Bronchus (tissue), 1 donor: ENCODE measurements around the genes ZFHX2, THTPA and TGM1.

DNA sequence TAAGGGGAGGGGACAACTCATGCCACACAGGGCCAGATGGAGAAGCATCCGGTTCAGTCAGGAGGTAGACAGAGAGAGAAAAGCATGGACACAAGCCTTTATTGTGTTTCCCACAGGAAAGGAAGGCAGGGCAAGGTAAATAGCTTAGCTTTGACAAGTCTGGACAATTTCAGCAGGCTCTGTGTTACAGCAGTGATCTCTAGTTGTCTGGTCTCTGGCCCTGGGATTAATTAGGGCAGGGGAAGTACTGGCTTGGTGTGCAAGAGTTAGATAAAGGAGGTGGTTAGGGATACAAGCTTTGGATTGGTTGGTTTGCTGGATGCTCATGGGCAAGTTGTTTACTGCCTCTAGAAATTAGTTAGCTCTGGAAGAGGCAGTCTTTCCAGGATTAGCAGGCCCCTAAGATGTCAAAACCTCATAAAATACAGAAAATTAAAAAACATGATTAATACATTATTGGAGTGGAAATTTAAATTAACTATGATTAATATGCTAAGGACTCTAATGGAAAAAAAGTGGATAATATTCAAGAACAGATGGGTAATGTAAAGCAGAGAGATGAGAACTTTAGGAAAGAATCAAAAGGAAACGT lies 15.0 kb upstream of the NGDN start:
- PRO-cap = no peak

- PRO-cap = bidirectional peak, plus-strand start at chr14:23551873, minus-strand start at chr14:23551683
Measured at GRCh38 chr14:23550963-23552010, at the start of gene ZFHX2. Gene ZFHX2, minus strand, starts transcription at chr14:23551765.

DNA sequence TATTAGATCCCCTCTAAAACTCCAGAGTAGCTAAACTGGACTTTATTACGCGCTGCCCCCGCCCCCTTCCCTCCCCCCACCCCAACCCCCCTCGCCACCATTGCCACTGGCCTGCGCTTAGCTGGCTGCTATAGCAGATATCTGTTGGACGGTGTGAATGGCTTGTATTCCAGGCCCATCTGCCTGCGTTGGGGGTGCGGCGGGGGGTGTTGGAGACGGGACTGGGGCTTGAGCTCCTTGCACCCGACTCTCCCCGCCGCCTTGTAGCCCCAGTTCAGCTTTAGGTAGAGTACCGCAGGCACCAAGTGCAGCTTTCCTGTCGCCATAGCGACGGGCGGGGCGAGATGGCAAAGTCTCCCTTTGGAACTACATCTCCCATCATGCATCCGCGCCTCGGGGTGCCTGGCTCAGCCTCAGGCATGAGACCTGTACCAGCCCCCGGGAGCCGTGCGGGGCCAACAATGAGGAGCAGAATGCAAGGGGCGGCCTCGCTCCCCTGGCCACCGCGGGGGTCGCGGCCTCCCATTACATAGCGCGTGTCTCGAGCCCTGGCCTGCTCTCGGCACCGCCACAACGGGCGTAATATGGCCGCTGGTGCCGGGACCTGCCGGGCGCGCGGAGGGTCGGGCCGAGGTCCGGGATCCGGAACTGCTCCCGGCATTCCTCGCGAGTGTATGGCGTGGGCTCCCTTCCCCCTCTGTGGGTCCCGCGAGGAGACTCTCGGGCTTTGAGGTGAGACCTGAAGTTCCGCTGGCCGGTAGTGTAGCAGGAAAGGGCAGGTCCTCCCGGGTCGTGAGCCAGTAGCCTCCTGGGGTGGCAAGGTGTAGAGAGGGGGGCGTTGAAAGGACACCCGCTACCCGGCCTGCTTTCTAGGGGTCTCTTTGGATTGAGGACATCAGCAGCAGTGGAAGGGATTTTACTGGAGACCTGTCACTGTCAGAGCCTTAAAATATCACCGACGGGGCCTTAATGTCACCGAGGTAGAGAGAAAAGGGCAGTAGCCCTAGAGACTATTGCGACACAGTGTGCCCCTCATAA lies at the start of gene THTPA:
TSS of gene THTPA (plus strand) at position 660 of the 1,038 bp plus-strand sequence.
- PRO-cap = bidirectional peak, plus-strand start at position 760 of the sequence, minus-strand start at position 650 of the sequence

DNA sequence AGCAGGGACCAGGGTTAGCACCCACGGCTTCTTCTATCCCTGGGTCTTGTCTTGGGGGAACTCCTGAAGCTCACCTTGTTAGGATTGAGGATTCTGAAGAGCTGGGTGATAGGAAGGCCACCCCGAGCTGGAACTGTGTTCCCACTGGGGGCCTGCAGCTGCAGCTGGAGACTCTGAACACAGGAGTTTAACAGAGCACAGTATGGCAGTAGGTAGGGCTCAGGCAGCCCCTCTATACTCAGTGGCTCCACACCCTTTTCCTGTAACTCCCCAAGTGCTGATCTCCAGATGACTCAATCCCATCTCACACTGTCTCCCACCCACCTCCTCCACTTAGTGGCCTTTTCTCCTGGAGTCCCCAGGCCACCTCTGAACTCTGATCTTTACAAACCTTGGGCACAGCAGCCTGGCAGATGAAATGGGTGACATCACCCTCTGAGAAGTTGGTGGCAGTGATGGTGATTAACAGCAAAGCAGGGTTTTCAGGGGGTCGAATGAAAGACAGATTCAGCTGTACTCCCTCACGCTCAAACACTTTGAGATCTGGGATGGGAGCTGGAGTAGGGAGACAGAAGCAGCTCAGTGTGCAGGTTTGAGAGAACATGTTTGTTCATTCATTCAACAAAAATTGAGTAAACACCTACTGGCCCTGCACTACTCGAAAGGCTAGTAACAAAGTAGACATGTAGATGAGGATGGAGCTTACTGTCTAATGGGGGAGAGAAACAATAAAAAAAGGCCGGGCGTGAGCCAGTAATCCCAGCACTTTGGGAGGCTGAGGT lies 4.0 kb downstream of the THTPA start:
- PRO-cap = no peak

DNA sequence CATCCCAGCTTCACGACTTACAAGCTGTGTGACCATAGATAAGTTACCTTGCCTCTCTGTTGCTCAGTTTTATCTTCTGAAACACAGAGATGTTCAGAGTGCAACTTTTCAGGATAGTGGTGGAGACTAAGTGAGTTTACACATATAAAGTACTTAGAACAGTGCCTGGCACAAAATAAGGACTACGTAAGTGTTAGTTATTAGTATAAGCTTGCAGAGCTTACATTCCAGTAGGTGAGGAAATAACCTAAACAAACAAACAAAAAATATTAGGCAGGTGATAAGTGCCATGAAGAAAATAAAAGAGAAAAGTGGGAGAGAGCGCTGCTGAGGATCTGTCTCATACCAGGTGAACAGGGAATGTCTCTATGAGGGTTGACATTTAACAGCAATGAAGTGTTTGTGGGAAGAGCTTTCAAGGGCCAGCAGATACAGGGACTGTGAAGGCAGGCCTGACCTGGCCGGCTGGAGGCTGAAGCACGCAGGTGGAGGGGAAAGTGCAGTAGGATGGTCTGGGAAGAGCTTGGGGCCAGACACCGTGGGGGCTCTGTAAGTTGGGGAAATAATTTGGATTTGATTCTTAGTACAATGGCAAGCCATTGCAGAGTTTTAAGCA lies 24.0 kb upstream of the DHRS2 start:
- PRO-cap = bidirectional peak, plus-strand start at position 484 of the sequence, minus-strand start at position 355 of the sequence

- PRO-cap = no peak
Measured at GRCh38 chr14:23641904-23642319, 5.7 kb downstream of the DHRS2 start.

GRCh38 chr14:23931762-23932134 lies 21.8 kb upstream of the DHRS4 start:
- PRO-cap = no peak

DNA sequence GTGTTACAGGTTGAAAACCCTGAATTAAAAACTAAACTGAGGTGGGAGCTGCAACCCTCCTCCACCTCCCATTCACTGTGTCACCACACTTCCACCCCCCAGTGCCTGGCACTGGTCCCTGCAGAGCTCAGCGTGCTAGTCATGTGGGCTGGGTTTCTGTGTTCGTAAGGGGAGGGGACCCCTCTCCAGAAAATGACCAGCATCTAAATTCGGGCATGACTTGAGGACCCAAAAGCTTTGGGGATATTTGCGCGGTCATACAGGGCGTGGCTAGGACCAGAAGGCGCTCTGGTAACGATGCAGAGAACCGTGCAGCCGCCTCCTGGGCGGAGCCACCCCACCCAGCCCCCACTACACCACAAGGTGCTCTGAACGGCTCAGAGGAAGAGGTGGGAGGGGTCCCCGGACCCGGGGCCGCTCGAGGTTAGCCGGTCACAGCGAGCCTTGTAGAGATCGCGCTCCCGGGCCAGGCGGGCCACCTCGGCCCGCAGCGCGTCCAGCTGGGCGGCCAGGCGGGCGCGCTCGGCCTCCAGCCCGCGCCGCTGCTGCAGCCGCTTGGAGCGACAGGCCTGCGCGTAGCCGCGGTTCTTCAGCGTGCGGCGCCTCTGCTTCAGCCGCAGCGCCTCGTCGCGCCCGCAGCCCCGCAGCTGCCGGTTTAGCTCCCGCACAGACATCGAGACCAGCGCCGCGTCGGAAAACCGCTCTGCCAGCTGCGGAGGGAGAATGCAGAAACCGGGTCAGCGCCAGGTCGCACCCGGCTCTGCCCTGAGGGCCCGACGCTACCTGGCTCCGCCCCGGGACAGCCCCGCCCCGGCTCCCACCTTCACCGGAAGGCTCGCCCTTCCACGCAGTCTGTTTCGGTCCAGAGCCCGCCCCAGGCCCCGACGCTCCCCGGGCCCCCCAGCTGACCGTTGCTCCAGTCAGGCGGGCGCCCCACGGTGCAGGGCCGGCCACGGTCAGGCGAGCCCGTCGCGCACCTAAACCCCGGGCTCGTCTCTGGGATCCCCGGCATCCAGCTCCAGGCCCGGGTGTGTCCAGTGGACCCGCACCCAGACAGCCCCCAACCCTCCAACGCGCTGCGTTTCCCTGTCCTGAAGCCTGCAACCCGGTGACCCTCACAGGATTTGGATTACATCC lies 9.9 kb downstream of the CPNE6 start:
- PRO-cap = unidirectional peak, plus-strand start at position 335 of the sequence; unidirectional peak, plus-strand start at position 380 of the sequence; unidirectional peak, plus-strand start at position 449 of the sequence; bidirectional peak, plus-strand start at position 850 of the sequence, minus-strand start at position 762 of the sequence

GRCh38 chr14:24113642-24113819 lies 1.0 kb upstream of the DCAF11 start:
- PRO-cap = no peak

DNA sequence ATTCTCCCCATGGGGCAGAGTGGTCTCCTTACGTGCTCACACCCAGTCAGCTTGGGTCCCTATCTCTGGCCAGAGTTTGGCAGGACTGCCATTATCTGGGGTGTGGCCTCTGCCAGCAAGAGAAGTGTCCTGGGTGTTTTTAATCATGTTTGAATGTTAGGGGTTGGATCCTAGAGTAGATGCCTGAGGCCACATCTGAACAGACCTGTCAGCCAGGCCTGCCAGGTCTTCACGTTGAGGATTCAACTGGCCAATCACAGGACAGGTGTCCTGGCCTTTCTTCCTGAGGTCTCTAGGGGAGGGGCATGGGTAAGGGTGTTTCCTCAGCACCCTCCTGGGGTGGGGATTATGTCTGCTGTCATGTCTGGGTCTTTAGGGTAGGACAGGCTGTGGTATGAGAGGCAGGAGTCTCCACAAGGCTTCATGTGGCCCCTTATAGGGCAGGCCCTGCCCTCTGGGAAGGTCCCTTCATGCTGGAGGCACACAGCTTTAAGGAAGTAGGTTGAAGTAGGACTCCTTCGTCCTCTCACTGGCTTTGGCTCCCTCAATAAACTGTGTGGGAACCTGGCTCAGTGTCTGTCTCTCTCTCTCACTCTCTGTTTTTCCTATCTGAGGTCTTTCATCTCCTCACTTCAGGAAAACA lies 6.9 kb upstream of the FITM1 start:
- PRO-cap = no peak

GRCh38 chr14:24187528-24187948 lies 1.1 kb downstream of the IPO4 start:
- PRO-cap = no peak

DNA sequence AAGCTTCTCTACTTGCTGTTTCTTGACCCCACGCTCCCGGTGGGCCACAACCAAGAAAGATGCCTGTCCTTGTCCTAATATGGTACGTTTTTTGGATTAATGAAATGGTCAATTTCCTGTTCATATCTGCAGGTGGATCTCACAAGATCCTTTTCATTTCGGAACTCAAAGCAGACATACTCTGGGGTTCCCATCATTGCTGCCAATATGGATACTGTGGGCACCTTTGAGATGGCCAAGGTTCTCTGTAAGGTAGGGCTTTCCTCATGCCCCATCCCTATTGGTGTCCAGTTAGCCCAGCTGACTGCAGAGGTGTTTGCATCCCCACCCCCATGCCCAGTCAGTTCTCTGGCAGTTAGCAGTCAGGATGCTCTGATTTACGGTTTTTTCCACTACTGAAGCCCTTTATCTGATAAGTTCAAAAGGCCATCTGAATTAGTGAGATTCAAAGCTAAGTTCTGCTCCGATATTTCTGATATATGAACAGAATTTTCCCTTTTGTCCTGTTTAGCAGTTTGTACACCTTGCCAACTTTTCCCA lies 688 bp downstream of the GMPR2 start:
- PRO-cap = no peak

GRCh38 chr14:24262881-24263828 lies at the start of gene TGM1:
Gene TGM1, minus strand, starts transcription at chr14:24263177.
- PRO-cap = no peak

DNA sequence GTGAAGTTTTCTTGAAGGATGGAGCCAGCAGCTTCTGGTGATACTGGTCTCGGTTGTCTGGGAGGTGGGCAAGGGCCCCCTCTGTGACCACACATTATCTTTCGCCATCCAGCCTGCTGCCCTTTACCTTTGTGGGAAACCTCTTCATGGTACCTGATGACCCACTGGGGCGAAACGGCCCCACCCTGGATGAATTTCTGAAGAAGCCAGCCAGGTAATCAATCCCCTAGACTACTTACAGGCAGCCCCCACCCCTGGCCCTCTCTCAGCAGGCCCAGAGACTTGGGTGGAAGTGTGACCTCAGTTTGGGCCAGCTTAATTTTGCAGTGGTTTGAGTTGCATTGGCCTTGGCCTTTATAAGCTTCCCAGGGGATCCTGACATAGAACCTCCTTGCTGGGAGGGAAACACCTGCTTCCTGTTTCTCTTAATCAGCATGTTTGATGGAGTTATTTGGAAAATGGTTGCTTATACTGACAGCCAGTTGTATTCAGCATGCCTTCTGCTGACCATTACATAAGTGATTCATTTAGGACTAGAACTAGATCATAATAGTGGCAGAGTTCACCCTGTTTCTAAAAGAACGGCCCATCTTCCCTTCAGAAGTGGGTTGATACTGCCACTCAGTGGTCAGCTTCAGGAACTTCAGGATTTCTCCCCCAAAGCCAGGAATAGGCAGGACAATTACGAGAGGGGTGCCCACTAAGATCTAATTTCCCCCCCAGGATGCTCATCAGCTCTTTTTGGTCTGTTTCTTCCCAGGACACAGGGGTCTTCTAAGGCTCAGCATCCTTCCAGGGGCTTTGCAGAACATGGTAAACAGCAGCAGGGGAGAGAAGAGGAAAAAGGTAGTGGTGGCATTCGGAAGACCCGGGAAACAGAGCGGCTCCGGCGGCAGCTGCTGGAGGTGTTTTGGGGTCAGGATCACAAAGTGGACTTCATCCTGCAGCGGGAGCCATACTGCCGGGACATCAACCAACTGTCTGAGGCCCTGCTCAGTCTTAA lies 6.0 kb downstream of the SDR39U1 start:
- PRO-cap = no peak

DNA sequence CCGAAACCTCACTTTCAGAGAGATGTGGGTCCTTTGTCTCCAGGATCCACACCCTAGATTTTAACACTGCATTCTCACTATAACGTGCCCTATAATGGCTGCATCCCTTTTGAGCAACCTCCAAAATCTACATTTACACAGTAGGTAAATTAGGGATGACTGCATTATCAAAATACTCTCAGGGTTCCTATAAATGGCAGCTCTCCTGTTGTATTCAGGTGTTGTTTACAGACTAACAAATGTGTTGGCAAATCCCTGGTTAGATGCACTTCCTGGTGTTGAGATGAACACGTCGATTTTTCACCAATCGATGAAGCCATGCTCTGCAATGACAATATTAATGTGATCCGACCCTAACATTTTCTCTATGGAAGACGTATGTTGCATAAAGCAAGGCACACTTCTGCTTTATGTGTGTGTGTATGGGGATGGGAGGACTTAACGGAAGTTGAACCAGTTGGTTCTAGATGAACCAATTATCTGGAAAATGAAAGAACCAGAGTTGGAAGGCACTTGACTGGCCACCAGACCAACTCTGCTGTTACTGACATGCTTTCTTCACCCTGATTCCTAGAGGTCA lies 4.5 kb downstream of the SDR39U1 start:
- PRO-cap = no peak

GRCh38 chr14:24483843-24484244 lies 24.2 kb downstream of the CMA1 start:
- PRO-cap = no peak

DNA sequence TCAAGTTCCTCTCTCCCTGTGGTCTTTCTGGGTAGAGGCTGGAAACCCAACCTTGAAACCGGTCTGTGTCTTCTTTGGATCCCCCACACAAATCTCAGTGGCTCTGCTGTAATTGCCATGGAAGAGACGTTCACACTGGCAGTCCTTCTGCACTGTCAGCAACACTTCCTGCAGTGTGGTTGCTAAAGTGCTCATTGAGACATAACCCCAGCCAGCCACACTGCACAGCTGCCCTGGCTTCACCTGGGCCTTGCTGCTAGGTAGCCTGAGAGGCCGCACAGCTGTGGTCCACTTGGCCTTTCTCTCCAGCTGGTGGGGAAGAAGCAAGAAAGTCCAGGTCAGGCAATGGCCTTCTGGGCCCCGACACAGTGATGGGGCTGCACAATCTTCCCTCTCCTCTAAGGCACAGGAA lies 2.4 kb downstream of the GZMH start:
- PRO-cap = no peak

- PRO-cap = no peak
Measured at GRCh38 chr14:24817322-24817604, 183.3 kb upstream of the GZMB start.

DNA sequence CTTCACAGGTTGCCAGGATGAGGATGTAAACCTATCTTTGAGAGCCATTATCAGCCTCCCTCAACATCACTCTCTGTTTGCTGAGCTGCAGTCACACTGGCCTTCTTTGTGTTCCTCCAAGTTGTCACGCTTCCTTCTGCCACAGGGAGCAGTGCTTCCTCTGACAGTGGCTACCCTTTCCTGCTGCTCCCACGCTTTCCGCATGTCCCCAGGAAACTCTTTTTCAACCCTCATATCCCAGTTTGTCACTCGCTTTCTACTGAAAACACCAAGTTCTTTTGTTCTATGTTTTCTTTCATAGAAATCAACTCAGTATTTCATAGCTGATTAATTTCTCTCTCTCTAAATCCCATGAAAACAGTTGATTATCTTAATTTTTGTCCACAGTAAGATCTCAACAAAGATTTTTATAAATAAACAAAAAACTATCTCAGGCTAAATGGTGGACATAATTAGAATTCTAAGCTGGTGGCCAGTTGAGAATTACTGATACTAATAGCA lies 96.6 kb downstream of the STXBP6 start:
- PRO-cap = no peak

DNA sequence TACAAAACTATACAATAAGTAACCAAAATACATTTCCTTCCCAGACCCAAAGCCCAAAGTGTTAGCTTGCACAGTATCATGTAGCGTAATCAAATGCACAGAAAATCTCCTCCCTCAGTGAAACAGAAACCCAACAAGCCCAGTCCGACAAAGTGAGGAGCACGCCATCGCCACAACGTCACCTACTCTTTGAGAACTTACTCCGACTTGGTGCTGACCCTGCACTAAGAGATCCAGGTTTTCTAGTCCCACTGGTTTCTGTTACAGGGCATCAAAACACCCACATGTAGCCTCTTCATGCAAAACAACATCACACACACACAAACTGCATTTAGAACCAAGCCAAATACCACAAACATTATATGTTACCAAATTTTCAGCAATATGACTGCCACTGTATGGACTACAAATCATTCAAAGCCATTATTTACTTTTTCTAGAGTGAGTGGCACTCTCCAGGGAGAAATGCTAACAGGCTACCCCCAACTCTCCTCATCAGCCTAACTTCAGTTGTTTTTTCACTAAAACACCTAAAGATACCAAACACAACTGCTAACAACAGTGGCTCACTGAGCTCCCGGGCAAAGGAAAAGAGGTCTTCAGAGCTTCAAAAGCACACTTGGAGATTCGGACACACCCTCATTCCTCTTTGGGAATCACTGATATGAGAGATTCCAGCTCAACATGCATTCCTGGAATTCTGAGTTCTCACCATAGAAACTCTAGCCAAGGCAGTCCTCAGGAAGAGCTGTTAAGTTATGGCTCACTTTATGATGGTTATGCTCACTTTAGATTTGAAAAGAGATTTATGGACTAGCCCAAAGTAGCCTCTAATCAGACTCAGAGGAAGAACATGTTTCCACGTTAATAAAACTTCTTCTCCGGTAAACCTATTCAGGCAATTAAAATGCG lies 40.3 kb downstream of the STXBP6 start:
- PRO-cap = no peak